Subcutaneous preadipocyte (primary cell): ENCODE measurements around a stretch of chr7.

DNA sequence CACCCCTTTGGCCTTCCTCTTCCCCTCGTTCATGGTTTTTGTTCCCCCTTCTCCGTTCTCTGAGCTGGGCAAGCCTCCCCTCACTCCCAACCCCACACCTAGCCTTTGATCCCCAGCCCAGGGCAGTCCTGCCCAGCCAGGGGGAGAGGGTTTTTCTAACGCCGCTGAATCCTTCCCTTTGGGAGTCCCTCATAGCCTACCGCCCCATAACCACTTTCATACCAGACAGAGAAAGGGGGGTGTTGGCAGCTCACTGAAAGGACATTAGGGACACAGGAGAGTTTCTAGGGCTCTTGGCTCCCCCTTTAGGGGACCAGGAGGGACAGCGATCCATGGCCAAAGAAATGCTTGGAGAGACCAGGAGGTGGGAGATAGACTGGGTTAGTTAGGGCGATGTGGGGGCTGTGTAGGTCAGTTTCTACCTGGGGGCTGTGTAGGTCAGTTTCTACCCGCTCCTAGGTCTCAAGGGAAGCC, 1.4 kb downstream of the EPHB4 start:
- CAGE, long polyA plus RNA = no peak

GRCh38 chr7:100835586-100836859, 8.7 kb upstream of the EPHB4 start:
- CAGE, long polyA plus RNA = no peak

DNA sequence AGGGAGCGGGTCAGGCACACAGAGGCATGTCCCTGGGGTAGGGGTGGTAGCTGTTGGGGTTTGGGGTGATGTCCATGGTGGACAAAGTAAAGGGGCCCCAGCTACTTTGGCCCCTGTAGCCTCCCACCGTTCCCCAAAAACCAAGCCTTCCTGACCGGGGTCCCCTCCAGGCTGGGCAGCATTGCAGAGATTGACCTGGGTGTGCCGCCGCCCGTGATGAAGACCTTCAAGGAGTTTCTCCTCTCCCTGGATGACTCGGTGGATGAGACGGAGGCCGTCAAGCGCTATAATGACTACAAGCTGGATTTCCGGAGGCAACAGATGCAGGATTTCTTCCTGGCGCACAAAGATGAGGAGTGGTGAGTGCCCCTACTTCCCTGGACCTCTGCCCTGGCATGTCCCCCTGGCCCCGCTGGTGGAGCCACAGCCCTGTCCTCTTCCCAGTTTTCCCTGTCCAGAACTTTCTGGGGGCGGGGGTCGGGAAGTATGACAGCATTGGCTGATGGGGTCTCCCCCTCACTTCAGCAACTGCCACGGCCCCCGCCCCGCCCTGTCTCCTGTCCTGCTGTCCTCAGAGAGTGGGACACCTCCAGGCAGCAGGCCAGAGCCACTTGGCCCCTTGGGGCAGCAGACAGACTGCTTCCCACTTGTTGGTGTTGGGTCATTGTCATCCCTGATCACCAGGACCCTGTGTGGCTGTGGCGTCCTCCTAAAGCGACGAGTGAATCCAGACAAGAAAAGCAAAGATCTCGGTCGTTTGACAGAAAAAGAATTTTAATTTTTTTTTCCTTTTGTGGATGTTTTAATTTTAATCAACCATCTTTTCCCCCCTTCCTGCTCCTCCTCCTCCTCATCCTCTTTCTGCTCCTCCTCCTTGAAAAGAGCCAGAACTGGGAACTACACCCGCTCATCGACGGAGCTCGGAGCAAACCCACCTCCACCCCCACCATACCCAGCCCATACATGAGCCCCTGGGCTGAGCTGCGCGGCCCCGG, 7.3 kb downstream of the SRRT start:
- CAGE, long polyA plus RNA = no peak

DNA sequence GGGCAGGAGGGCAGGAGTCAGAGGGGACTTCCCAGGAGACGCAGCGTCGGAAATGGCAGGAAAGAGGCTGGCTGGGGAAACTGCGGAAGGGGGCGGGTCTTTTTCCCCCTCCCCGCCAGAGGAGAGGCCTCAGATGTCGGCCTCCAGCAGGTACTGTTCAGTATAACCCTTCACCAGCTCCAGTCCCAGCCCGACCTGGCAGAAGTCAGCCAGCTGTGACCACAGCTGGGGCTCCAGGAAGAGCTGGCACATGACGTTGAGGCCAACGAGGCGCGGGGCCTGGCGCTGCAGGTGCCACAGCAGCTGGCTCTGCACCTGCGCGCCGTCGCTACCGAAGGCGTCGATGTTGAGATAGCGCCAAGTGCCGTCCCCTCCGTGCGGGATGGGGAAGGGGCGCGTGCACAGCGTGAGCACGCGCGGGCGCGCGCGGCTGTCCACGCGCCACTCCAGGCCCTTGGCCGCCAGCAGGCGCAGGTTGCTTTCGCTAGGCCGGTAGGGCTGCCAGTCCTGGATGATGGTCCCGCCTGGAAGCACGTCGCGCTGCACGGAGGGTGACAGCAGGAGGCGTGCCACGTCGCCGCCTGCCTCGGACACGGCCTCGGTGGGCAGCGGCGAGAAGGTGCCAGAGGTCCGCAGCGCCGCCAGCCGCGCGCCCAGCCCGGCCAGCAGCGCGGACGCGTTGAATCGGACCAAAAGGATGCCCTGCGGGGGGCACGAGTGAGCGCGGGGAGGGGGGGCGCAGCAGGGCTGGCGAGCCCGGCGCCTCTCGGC, 6.8 kb upstream of the VGF start:
- CAGE, long polyA plus RNA = no peak

DNA sequence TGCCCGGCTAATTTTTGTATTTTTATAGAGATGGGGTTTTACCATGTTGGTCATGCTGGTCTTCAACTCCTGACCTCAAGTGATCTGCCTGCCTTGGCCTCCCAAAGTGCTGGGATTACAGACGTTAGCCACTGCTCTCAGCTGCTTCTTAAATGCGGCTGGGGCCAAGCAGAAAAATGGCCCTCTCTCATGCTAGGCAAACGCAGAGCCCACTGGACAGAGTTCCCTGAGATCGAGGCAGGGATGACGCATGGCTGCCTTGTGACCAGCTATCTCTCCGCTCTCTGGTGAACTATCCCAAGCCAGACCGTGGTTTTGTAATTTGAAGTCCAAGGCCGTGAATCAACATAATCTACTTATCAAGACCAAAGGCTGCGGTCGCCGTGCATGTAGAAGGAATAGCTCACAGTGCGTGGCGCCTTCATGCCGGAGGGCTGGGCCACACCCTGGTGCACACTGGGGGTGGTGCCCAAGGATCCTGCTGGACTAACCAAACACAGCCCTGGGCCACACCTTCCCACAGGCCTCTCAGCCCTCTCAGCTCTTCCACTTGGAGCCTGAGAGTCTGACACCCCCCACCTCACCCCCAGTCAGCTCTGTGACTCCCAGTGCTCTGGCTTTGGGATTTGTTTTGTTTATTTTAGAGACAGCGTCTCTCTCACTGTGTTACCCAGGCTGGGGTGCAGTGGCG, 88.1 kb upstream of the CUX1 start:
- CAGE, long polyA plus RNA = no peak

- CAGE, long polyA plus RNA = no peak
These were observed 81.4 kb upstream of the CUX1 start for GRCh38 chr7:101736062-101736450.

GRCh38 chr7:101815247-101815739, 2.1 kb upstream of the CUX1 start:
- CAGE, long polyA plus RNA = no peak

DNA sequence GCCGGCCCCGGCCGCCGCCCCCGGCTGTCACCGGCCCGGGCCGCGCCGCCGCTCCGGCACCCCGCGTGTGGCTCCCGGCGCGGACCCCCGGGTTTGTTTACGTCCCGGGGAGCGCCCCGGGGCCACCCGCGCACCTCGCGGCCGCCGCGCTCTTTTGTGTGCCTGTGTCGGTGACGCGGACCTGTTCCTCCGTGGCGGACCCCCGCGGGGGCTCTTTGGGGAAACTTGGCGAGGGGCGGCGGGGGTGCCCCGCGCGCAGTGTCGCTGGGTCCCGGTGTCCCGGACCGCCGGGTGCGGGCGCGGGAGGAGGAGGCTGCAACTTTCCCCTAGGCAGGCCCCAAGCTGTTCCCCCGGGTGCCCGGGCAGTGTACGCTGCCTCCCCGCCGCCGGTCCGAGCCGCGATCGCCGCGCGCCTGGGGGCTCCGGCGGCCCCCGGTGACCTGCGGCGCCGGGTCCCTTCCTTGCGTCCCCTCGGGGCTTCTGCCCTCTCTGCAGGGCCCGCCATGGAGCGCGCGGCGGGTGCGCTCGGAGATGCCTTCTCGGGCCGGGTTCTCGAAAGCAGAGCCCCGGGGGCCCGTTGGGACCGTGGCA, 494 bp upstream of the CUX1 start:
- CAGE, long polyA plus RNA = no peak

DNA sequence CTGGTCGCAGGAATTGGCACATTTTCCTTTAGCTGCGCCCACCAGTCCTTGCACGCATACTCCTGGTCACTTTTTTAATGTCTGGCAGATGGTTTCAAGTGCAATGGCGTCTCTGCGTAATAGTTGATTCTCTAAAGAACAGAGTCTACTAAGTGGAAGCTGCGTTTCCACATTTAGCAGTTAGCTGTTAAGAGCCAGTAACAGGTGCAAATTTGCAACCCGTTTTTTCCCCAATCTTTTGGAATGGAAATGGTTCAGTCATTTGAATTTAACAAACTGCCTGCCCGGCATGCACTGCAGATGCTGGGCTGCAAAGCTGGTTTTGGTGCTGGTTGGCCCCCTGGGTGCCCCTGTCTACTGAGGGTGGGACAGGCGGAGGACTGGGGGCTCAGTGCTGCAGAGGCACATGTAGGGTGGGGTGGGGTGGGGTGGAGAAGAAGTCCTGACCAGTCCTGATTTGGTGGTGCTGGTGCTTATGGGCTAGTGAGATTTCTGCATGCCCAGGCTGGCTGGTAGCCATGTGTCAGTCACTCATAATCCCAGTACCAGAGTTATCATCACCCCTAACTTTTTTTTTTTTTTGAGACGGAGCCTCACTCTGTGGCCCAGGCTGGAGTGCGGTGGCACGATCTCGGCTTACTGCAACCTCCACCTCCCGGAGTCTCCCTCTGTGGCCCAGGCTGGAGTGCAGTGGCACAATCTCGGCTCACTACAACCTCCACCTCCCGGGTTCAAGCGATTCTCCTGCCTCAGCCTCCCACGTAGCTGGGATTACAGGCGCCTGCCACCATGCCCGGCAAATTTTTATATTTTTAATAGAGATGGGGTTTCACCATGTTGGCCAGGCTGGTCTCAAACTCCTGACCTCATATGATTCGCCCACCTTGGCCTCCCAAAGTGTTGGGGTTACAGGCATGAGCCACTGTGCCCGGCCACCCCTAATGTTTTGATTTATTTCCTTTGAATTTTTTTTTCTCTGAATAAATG, 44.1 kb downstream of the CUX1 start:
- CAGE, long polyA plus RNA = no peak

DNA sequence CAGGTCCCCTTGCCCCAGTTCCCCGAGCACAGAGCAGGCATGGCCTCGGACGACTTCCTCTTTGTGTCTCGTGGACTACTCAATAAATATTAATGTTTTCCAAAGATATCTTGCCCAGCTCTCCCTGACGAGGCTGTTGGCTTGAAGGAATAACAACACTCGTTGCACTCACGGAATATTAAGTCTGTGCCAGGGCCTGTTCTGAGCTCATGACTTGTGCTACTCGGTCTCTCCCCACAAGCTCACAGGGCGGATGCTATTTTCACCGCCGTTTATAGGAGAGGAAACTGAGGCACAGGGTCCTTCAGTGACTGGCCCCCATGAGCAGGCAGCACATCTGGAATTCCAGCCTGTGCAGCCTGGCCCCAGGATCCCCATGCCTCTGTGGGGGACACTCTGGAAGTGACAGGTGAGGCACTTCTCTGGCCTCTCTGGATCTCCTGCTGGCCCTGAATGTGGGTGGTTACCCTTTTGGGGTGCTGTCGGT, 68.3 kb downstream of the CUX1 start:
- CAGE, long polyA plus RNA = no peak

- CAGE, long polyA plus RNA = no peak
These were observed 95.7 kb downstream of the CUX1 start for GRCh38 chr7:101912901-101913657.

DNA sequence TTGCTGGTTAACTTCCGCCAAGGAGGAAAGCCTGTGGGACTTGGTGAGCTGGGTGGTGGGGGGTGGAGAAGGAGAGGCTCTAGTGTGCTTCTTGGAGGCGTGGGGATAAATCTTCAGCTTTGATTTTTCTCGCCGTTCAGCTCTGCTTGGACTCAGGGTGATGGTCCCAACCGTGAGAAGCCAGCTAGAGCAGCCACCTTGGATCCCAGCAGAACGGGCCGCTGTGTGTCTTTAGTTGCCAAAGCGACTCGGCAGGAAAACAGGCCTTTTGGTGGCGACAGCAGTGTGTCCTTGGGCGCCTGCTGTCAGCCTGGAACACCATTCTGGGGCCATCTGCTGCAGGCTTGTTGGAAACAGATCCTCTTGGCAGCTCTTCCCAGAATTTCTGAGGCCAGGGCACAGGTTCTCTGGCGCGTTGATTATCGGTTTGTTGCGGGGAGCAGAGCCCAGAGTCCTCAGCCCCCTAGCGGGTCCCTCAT, 97.5 kb downstream of the CUX1 start:
- CAGE, long polyA plus RNA = no peak

DNA sequence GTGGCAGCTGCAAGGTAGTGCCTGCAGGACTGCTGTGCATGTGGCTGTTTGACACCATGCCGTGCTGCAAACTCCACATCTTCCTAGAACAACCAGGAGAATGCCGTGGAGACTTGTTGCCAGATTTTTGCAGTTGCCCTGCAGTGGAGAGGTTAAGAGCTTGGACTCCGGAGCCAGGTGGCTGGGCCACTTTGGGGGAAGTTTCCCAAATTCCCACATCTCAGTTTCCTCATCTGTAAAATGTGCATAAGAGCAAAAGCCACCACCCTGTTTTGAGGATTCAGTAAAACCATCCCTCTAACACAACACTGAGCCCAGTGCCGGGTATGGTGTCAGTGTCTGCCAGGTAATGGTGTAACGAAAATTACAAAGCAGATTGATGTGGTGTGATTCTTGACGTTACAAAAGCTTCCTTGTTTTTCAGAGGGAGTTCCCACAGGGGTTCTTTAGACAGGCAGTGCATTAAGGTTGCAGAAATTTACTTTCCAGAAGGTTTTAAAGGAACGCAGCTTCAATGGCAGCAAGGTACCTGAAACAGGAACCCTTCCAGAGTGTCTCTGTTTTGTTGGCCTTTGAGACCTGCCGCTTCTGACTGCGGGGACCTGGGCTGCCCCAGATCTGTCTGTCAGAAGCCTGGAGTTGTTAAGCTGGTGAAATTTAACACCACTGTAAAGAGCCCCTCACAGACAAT, 168.2 kb downstream of the CUX1 start:
- CAGE, long polyA plus RNA = no peak

- CAGE, long polyA plus RNA = no peak
These were observed 191.6 kb downstream of the CUX1 start for GRCh38 chr7:102008861-102009510.

GRCh38 chr7:102195133-102195501, 91.6 kb upstream of the SH2B2 start:
- CAGE, long polyA plus RNA = no peak

DNA sequence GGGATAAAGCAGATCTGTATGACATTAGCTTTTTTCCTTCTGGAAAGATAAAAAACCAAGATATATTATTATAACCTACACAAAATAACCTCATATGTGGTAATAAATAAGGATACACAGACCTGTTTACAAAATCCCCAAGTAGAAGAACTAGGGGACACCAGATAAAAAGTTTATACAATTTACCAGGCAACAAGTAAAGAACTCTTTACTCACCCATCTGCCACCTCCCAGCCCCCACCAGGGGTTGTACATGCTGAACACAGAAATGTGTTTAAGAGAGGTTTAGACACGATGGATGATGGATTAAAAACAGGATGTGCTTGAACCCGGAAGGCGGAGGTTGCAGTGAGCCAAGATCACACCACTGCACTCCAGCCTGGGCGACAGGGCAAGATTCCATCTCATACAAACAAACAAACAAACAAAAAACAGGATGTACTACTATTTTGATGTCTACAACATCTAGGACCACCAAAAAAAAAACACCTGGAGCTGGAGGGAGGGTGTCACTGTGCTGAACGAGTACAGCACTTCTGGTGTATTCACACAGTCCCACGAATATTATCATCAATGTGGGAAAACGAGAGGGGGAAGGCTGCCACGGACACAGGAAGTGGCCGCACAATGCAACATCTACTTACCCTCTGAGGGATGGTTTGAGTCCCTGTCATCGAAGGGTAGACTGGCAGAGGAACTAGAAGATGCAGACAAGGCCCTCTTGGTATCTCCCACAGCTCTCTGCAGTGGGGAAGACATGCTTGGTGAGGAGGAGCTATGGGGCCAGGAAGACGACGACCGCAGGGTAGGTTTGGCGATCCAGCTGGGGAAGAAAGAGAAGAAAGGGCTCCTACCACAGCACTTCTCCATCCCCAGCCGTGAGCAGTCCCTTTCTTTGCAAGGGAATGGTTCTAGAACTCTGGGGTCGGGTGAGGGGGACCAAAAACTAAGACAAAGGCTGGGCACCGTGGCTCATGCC, 13.9 kb upstream of the PRKRIP1 start:
- CAGE, long polyA plus RNA = no peak

- CAGE, long polyA plus RNA = no peak
These were observed 11.2 kb upstream of the PRKRIP1 start for GRCh38 chr7:102384887-102385472.

DNA sequence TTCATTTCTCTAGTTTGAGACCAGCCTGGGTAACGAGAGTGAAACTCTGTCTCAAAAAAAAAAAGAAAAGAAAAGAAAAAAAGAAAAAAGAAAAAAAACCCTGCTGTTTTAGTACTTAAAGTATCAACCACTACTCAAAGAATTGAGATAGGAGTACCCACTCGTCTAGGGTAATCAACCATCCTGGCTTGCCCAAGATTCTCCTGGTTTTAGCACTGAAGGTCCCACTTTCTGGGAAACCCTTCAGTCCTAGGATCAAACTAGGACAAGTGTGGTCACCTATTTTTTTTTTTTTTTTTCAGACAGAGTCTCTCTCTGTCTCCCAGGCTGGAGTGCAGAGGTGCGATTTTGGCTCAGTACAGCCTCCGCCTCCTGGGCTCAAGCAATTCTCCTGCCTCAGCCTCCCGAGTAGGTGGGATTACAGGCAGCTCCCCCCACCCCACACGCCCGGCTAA, 6.1 kb upstream of the PRKRIP1 start:
- CAGE, long polyA plus RNA = no peak

DNA sequence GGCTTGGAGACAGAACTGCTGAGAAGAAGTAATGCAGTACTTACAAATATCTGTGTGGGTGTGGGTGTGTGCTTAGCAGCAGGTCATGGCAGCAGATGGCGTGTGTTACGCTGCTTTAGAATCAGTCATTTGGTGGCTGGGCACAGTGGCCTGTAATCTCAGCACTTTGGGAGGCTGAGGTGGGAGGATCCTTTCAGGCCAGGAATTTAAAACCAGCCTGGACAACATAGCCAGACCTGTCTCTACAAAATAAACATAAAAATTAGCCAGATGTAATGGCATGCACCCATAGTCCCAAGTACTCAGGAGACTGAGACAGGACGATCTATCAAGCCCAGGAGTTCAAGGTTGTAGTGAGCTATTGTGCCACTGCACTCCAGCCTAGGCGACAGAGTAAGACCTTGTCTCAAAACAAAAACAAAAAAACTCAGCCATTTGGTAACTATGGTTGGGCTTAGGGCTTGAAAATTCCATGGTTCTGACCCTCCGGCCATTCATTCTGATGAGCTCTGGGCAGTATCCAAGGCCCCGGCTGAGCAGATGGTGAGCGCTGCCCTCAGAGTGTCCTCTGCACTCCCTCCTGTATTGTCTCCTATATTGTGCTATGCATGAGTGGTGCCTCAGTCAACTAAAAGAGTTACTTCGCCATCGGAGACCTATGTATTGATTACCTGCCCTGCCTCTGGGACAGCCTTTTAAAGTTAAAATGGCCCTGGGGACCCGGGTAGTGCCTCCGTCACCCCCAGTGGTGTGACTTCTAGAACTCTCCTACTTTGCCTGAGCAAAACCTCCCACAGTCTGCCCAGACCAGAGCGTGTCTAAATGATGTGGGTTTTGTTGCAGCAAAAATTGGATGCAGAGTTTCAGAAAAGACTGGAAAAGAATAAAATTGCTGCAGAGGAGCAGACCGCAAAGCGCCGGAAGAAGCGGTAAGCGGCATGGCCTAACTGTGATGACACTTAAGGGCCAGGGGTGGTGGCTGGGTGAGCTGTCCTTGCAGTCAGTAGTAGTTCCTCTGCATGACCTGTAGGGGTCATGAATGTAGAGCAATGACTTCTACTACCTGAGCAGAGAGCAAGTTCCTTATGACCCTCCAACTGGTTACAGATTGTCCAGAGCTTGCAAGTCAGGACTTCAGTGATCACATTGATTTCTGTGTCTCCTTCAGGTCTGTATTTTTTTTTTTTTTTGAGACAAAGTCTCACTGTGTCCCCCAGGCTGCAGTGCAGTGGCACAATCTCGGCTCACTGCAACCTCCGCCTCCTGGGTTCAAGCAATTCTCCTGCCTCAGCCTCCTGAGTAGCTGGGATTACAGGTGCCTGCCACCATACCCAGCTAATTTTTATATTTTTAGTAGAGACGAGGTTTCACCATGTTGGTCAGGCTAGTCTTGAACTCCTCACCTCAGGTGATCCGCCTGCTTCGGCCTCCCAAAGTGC, 8.1 kb downstream of the PRKRIP1 start:
- CAGE, long polyA plus RNA = no peak

DNA sequence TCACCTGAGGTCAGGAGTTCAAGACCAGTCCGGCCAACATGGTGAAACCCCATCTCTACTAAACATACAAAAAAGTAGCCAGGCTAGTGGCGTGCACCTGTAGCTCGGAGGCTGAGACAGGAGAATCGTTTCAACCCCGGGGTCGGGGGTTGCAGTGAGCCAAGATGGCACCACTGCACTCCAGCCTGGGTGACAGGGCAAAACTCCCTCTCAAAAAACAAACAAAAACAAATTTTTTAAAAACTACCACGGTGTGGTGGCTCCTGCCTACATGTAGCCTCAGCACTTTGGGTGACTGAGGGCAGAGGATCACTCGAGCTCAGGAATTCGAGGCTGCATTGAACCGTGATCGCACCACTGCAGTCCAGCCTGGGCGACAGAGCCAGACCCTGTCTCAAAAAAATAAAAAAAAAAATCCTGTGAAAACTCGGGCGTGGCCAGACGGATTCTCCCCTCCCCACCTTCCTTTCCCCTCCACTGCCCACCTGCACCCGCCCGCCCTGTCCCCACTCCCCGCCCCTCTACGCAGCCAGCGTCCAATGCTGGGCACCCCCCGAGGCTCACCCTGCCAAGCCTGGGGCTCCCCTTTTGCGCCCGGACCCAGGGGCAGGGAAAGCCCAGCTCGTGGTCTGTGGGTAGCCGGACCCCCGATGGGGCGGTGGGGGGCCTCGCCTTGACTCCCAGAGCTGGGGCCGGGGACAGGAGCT, 654 bp upstream of the ORAI2 start:
- CAGE, long polyA plus RNA = no peak